Bronchus (tissue), 1 donor: ENCODE data around the gene NCF2.

DNA sequence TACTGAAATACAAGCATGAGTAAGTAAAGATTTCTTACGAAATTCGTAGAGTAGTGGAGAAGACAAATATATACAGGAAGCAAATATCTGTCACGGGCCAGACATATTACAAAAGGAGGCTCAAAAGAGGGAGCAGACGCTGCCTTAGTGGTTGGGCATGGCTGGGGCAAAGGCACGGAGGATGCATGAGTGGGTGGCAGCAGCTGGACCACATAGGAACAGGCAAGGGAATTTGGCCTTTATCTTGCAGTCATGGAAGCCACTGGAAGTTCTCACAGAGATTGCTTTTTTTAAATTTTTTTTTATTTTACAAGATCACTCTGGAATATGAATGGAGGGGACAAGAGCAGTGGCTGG is 6.7 kb downstream of the NCF2 start:
- PRO-cap = no peak

DNA sequence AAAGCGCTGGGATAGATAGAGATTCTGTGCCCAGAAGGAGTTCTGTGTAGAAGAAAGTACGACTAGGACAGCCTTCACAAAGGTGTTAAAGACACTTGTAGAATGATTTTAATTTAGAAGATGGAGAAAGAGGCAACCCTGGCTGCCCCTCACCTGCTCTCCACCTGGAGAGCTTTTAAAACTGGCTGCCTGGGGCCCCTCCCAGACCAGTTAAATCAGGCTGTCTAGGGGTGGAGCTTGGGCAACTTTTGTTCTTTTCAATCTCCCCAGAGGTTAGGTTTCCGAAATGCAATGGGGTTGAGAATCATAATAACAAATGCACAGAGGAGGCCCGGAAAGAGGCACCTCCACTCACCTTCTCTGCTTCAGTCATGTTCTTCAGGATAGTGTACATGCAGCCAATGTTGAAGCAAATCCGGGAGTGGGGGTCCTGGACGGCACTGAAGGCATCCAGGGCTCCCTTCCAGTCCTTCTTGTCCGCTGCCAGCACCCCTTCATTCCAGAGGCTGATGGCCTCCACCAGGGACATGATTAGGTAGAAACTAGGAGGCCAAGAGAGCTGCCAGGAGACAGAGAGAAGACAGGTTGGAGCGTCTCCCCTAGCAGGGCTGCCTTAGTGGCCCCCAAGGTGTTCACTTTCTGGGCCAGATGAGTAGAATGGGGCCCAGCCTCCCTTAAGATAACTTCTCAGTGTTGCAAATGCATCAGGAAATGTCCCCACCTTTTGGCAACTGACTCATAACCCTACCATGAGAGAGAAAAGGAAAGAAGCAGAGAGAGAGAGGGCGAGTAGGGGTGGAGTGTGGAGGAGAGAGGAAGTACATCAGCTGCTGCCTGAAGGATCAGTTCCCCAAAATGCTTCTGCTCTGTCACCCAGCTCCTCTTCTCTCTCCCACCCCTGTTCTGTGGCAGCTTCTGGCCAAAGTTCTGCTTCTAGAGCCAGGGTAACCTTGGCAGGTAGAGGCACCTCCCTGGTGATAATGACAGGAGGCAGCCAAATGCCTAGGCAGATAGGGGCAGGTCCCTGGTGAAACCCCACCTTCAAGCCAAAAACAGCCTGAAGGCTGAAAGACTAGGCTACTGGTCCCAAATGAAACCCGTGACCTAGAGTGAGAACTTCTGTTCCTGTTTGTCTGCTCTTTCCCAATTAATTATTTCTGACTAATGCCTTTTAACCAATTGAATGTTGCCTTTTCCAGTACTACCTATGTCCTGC is at the start of gene NCF2:
TSS of gene NCF2 (minus strand) at position 659 of the 1,216 bp plus-strand sequence.
- PRO-cap = bidirectional peak, plus-strand start at position 323 of the sequence, minus-strand start at position 177 of the sequence; bidirectional peak, plus-strand start at position 845 of the sequence, minus-strand start at position 733 of the sequence

GRCh38 chr1:183593343-183593936 is 3.2 kb upstream of the NCF2 start:
- PRO-cap = no peak

DNA sequence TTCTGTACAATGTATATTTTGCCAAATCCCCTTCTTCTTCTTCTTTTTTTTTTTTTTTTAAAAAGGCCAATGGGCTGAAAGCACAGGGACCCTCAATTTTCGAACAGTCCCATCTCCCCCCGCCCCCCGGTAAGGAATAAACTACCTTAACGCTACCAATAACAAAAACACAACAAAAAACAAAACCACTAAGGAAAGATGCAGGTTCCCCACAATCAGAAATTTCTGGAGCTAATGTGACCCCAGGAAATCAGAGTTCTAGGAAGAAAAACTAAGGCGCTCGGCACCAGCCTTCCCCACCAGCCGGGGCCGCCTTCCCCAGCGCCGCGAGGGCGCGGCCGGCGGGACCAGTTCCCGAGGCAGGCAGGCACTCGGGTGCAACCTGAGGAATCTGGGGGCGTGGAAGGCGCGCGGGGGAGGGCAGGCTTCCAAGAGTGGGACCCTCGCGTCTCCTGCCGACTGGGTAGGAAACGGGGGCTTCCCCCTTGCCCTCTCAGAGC is 661 bp downstream of the ARPC5 start:
- PRO-cap = bidirectional peak, plus-strand start at position 350 of the sequence, minus-strand start at position 323 of the sequence

- PRO-cap = no peak
Measured at GRCh38 chr1:183807282-183808252, 2.6 kb downstream of the RGL1 start.

DNA sequence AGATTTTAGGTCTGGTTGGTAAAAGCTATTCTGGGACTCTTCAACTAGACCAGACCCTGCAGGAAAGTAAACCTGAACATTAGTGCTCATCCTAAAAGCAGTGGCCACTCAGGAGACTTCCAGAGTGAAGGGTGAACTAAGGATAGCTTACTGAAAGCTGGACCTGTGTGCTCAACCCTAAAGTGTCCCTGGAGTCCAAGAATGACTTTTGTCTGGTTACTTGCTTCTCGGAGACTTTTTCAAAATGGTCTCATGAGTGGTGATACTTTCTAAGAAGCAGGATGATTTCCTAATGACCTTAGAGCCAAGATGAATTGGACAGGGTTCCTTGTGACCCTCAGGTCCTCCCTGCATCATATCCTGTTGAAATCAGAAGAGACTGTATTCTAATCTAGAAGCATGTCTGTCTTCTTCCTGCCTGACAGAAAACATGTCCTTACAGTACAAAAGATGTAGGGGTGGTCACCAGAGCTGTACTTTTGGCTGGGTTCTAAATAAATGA is 16.7 kb downstream of the RGL1 start:
- PRO-cap = no peak

- PRO-cap = no peak
Measured at GRCh38 chr1:183842357-183842837, 37.5 kb downstream of the RGL1 start.

GRCh38 chr1:184035687-184036715 is 1.5 kb downstream of the COLGALT2 start:
- PRO-cap = unidirectional peak, plus-strand start at chr1:184036587

DNA sequence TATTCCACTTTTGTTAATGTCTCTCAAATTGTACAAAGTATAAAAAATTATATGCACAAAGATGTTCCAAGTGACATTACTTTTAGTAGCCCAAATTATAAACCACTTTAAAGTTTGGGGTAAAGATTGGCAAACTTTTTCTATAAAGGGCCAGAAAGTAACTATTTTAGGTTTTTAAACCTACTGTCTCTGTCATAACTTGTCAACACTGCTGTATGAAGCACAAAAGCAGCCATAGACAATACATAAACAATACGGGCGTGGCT is 22.0 kb downstream of the TSEN15 start:
- PRO-cap = no peak

- PRO-cap = no peak
Measured at GRCh38 chr1:184191126-184191795, 139.7 kb downstream of the TSEN15 start.

DNA sequence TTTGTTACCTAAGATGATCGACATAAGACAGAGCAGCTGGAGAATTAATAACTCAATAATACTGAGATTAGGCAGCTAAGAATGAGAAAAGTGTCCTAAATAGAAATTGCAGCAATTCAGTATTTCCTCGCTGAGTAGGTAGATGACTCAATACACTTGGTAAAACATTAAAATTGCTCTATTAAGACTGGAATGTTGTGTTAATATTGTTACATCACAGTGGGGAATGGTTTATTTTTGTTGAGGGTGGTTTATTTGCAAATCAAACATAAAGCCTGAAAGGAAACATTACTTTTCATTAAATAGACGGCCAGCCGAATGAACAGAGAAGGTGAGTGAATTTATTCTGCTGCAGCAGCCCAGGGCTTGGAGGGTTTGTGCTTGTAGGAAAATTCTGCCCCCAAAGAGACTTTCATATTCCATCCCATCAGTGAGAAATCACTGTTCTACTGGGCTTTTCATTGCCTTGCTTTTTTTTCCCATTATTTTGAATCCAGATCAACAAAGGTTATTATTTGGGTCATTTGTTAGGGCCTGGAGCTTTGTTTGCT is 21.3 kb downstream of the C1orf21 start:
- PRO-cap = unidirectional peak, plus-strand start at position 298 of the sequence

GRCh38 chr1:184560959-184561392 is 174.1 kb downstream of the C1orf21 start:
- PRO-cap = no peak

DNA sequence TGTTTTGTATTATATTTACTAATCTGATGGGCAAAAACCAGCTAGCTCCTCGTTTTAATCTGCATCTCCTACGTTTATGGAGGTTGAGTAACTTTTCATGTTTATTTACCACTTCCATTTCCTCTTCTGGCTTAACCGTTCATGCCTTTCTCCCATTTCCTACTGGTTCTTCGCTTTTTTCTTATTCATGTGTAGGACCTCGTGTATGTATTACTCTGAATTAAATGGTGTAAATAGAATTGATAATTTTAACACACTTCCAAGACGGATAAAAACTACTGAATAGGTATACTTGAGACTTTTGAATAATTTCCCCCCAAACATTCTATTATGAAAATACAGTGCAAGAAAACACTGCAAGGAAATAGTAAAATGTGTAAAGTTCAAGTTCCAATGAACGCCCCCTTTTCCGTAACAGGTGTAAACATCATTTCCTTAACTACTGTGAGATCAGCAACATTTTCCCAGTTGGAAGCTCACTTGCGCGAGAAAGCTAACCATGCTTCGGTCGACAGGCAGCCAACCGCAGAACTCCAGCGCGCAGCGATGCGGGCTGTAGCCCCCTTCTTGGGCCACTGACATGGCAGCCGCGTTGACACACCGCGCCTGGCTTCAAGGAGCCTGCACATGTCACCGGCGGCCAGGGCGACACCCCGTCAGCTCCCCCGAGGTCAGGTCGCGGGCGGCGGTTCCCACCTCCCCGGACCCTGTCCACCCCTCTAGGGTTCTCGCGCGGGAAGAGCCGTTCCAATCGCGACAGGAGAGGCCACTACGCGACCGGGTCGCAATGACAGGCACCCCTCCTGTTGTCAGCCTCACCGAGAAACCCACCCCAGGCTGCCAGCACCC is 798 bp downstream of the EDEM3 start:
- PRO-cap = bidirectional peak, plus-strand start at position 467 of the sequence, minus-strand start at position 574 of the sequence

DNA sequence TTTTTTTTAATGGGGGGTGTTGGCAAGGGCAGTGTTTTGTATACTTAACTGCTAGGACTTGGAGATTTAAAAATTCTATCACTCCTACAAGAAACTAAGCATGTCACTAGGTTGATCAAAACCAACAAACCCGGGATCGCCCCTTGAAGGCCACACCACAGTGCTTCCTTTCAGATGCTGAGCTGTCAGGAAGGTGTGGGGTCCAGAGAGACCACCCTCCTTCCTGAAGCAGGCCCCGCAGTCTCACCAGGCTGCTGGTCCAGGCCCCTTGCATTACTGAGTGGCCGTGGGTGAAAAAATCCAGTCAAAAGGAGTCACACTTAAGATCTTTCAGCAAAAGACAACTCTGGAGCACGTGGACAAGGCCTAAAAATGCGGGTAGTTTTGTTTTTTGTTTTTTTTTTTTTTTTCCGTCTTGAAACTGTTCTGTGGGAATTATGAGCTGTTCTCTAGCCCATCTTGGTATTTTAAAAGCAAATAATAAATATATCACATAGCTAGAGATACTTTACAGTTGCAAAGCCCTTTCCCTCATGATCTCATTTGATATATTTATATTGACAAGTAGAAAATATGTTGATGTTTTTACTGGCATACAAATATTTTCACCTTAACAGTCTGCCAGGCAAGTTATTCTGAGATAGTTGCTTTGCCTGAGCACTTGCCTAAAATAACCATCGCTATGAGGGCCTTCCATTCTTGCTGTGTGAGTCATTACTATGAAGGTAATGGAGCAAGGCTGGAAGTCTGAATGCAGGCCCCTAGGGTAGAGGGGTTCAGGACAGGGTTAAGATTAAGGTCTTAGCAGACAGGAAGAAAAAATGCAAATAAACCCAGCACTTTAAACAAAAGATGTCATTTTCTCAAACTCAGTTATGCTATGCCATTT is 73.2 kb upstream of the EDEM3 start:
- PRO-cap = no peak

DNA sequence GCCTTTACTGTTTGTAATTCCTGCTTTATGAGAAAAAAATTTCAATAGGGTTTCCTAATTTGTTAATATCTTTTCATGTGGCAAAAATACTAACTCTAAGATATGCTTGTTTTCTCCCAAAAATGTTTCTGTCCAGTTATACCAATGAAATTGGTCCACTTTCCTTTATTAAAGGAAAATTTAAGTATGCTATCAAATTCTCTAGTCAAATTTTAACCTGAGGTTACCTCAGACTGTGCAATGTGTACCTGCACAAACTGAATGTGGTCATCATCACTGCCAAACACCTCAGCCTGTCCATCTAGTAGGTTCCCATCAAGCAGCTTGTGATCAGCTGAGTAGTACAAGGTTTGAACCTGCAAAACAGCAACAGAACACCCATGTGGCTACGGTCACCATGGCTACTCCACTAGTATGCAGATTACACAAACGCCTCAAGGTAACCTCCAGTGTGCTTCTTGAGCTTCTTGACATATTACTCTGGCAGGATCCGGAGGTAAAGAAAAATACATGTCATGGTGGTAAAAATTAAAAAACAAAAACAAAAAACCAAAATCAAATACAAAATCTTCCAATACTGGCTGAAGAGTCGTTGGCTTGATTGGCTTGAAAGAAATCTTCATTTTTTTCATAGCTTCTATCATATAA is 11.6 kb downstream of the IVNS1ABP start:
- PRO-cap = no peak

GRCh38 chr1:185311460-185312520 is 5.3 kb downstream of the IVNS1ABP start:
- PRO-cap = no peak

DNA sequence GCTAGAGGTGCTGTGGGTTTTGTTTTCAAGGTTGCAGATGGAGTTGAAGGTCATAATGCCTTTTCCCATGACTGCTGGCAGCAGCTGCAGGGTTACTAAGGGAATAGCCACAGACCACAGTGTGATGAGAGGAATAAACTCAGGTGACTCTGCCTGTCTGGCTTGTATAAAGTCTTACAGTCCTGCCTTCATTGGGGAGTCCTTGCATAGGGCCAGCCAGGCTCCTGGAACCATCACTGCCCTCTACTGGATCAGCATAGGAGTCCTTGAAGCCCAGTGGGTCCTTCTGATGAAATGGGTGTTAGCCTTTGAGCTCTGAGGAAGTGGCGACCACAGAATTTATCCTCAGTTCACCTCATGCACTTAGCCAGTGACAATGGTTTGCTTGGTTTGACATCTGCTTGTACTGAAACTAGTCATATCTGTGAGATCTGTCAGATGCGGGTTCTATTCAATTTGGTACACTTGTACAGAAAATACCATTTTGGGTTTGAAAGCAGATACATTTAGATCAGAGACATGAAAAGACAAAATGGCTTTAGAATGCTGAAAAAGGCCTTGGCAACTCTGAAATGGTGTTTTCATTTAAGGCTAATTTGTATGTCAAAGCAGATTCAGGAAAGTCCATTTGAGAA is 174.3 kb upstream of the HMCN1 start:
- PRO-cap = no peak

GRCh38 chr1:185741206-185742001 is 7.2 kb downstream of the HMCN1 start:
- PRO-cap = no peak

- PRO-cap = no peak
Measured at GRCh38 chr1:186359646-186360125, 15.4 kb downstream of the TPR start.

DNA sequence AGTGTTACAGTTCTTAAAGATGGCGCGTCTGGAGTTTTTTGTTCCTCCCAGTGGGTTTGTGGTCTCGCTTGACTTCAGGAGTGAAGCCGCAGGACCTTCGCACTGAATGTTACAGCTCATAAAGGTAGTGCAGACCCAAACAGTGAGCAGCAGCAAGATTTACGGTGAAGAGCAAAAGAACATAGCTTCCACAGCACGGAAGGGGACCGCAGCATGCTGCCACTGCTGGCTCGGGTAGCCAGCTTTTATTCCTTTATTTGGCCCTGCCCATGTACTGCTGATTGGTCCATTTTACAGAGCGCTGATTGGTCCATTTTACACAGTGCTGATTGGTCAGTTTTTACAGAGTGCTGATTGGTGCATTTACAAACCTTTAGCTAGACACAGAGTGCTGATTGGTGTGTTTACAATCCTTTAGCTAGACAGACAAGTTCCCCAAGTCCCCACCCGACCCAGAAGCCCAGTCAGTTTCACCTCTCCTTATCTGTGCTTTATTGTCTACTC is 177.8 kb downstream of the PLA2G4A start:
- PRO-cap = no peak